ENCODE results near the gene IDUA.

DNA sequence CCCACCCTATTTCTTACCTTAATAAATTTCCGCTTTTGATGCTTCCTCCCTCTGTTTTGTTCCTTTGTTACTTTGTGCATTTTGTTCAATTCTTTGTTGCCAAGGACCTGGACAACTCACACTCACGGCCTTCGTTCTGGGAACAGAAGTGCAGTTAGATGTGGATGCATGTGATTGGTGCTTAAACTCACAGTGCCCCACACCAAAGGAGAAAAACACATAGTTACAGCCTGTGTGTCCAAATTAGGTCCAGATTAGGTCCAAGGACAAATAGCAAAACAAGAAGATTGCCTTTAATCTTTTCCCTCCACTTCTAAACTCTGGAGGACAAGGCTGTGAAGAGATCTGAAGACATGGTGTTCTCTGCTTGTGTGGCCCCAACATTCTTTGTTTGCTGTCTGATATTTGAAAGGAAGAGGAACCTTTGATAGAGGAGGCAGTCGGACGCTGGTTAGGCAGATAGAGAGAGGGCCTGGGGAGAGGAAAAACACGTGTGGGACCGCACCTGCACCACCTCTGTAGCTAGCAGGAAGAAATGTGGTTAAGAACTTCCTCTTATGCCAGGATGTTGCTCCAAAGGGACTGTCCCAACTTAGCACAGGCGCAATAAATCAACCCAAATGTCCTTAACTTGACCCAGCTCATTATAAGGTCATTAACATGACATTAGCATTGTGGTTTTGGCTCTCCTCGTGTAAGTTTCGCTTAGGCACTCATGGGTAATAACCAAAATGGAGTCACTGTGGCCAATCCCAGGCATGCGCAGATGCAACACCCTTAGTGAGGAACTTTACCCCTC, 1.6 kb upstream of the ZNF595 start:
- RRBS: no CpG with 5 or more reads among the region's 11 CpGs

DNA sequence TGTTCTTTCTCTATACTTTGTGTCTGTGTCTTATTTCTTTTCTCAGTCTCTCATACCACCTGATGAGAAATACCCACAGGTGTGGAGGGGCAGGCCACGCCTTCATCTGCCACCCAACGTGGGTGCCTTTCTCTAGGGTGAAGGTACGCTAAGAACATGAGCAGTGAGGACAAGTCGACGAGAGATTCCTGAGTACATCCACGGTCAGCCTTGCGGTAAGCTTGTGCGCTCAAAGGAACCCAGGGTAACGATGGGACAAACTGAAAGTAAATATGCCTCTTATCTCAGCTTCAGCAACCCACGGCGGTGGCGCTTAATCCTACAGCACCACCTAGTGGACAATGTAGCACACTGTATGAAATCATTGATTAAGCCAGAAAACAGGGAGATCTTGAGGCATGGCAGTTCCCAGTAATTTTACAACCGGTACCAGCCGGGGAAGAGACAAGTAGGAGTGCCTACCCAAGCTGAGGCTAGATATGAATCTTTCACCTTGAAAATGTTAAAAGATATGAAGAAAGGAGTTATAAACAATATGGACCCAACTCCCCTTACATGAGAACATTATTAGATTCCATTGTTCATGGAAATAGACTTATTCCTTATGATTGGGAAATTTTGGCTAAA, 63.1 kb downstream of the ZNF732 start:
- RRBS: no CpG with 5 or more reads among the region's 14 CpGs

- RRBS: no CpG with 5 or more reads among the region's 8 CpGs
Observed at GRCh38 chr4:244434-244745, 60.9 kb downstream of the ZNF732 start.

DNA sequence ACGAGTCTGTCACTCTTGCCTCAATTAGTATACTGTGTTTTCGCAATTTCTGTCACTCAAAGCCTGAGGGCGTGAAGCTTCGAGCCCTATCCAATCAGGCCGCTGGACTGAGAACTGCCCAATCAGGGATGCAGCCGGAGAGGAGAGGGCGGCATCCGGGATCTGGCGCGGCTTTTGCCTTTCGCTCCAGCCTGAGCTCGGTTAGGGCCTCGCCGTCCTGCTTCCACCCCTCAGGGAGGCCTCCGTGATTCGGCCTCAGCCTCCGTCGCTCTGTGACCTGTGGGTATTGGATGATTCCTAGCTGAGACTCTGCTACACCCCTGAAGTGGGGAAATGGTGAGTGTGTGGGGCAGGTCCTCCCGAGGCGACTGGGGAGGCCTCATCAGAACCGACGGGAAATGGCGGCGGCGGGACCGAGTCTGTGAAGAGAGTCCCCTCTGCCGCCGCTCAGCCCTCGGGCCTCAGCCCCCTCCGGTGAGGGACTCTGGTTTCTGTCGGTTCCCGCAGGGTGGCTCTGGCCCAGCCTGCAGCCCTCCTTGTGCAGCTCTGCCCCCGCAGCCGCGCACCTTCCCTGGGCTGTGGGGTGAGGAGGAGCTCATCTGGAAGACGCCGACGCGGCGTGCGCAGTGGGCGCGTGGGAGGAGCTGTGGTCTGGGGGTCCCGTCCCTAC, 48.5 kb downstream of the ZNF141 start:
- RRBS: no CpG with 5 or more reads among the region's 44 CpGs

GRCh38 chr4:678322-679378, 4.3 kb downstream of the MYL5 start:
- RRBS: no CpG with 5 or more reads among the region's 23 CpGs

DNA sequence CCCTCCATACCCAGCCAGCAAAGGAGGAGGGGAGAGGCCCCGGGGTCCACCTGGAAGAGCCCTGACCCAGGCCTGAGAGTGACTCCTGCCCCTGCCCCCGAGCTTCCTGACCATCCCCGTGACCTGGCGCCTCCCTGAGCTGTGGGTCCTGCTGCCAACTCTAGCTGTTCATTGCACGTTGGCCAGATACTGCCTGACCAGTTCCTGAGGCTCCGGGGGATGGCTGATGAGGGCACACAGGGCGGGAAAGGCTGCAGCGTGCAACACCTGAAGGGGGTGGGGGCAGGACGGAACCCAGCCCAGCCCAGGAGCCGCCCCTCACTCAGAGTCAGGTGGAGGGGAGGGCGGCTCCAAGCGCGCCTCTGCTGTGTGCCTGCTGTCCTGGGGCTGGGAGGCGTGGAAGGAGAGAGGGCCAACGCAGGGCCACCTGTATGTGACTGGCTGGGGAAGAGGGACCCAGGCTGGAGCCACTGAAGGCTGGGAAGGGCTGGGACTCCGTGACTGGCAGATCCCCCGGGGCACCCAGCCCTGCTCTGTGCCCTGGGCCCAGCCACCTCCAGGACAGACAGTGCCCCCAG, 594 bp downstream of the SLC49A3 start:
- RRBS: 75% methylated on average over 1 of the region's 17 CpGs

DNA sequence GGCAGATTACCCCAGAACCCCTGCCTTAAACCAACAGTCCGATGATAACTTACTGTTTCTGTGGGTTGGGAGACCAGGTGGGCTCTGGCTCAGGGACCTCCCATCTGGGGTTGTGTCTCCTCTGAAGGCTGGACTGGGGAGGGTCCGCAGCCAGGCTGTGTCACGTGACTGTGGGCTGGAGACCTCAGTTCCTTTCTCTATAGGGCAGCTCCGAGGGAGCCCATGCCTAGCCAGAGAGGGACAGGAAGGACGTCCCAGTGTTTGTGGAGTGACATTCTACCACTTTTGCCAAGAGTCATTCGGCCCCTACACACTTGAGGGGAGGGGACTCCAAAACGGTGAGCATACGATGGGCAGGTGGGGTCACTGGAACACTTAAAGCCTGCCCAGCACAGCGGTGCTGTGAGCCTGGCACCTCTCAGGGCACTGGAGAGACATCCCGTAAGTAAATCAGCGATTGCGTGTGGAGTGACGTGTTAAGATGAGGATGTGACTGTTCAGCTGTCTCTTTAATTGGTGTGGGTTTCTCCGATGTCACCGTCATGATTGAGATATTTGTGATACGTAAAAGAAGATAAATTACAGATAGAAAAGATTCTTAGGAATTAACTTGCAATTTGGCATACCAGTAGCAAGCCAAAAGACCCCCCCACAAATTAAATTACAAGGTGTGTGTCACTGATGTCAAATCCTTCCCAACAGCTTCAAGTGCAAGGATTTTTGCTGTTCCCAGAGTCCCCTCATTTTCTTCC, 4.6 kb downstream of the PCGF3 start:
- RRBS: no CpG with 5 or more reads among the region's 16 CpGs

DNA sequence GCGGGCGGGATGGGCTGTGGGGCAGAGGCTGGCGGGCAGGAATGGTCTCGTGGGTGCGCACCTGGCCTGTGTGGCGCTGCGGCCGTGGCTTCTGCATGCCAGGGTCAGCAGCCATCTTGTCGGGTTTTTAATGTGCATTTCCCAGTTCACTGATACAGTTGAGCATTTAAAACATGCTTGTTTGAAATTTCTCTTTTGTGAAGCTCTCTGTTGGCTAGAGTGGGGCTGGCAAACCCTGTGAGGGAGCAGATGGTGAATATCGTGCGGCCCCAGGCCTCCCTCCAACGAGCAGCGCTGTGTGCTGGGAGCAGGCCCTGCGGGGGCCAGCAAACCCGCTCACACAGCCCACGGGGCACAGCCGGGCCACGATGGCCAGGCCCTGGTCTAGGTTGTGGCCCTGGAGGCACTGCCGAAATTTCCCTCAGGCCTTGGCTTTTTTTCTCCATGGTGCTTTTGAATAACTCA, 20.5 kb downstream of the PCGF3 start:
- RRBS: no CpG with 5 or more reads among the region's 19 CpGs

DNA sequence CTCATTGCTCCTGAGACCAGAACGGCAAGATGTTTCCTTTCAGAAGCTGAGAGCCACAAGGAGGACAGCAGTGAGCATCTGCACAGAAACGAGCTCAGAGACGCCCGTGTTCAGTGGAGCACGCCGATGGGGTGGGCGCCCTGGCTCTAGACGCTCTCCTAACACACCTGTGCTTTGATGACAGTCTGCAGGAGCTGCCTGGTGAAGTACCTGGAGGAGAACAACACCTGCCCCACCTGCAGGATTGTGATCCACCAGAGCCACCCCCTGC, 29.1 kb downstream of the PCGF3 start:
- RRBS: no CpG with 5 or more reads among the region's 8 CpGs

- RRBS: 88% methylated on average over 7 of the region's 35 CpGs
Observed at GRCh38 chr4:759708-760201, 54.1 kb downstream of the PCGF3 start.

GRCh38 chr4:762366-763285, 57.0 kb downstream of the PCGF3 start:
- RRBS: no CpG with 5 or more reads among the region's 23 CpGs

DNA sequence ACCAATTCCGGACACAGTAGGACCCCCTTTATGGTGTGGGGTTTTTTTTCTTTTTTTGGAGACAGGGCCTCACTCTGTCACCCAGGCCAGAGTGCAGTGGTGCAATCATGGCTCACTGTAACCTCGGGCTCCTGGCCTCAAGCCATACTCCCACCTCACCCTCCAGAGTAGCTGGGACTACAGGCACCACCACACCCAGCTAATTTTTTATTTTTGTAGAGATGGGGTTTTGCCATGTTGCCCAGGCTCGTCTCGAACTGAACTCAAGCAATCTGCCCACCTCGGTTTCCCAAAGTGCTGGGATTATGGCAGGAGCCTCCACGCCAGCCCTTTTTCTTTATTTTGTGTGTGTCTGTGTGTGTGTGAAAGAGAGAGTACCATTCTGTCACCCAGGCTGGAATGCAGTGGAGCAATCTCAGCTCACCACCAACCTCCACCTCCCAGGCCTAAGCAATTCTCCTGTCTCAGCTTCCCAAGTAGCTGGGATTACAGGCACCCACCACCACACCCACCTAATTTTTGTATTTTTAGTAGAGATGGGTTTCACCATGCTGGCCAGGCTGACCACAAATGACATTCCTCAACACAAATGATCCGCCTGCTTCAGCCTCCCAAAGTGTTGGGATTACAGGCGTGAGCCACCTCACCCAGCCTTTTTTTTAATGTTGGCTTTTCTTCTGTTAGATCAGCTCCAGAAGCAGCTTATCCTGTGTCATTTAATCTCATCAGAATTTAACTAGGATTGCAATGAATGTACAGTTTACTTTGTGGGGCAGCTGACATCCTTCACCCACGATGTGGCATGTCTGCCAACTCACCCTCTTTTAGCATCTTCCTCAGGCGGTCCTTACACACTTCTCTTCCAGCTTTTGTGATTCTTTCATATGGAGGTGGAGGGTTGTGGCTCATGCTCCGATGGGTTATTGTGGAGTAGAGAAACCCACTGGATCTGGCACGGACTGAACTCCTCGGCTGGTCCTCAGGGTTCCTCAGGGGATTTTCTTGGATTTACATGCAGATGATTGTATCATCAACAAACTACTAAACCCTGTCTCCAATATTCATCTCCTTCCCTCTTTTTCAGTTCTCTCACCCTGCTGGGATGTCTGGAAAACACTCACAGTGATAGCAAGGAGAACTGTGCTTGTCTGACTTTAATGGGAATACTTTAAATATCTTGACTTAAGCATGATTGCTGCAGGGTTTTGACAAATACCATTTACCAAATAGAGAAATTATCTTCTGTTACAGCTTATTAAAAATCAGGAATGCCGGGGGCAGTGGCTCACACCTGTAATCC, 50.3 kb downstream of the CPLX1 start:
- RRBS: no CpG with 5 or more reads among the region's 14 CpGs

GRCh38 chr4:781517-781891, 44.4 kb downstream of the CPLX1 start:
- RRBS: 10% methylated on average over 2 of the region's 35 CpGs

GRCh38 chr4:785653-786228, 40.2 kb downstream of the CPLX1 start:
- RRBS: 7% methylated on average over 15 of the region's 59 CpGs

DNA sequence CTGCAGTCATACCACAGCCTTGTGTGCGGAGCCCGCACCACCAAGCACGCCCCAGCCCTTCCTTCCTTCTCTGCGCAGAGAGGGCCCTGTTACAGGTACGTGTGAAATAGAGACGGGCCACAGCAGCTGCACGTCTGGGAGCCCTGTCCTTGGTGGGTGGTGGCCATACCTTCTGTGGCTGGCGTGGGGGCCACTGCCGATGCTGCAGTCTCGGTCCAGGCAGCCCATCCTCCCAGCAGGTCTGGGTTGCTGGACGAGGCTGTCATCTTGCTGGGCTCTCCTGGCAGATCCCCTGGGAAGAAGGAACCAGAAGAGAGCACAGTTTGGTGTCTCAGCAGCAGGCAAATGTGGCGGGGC, 39.0 kb upstream of the CPLX1 start:
- RRBS: no CpG with 5 or more reads among the region's 12 CpGs

DNA sequence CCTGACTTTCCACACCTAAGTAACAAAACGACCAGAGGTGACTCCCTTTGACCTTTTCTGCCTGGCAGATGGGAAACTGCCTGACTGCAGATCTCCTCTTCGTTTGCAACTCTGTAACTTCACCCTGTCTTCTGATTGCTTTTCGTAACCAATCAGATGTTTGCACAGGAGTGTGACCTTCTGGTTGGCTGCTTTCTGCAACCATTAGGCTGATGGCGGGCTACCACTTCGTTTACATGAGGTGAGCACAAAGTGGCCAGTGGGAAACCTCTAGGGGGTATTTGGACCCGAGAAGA, 27.3 kb downstream of the GAK start:
- RRBS: no CpG with 5 or more reads among the region's 6 CpGs

DNA sequence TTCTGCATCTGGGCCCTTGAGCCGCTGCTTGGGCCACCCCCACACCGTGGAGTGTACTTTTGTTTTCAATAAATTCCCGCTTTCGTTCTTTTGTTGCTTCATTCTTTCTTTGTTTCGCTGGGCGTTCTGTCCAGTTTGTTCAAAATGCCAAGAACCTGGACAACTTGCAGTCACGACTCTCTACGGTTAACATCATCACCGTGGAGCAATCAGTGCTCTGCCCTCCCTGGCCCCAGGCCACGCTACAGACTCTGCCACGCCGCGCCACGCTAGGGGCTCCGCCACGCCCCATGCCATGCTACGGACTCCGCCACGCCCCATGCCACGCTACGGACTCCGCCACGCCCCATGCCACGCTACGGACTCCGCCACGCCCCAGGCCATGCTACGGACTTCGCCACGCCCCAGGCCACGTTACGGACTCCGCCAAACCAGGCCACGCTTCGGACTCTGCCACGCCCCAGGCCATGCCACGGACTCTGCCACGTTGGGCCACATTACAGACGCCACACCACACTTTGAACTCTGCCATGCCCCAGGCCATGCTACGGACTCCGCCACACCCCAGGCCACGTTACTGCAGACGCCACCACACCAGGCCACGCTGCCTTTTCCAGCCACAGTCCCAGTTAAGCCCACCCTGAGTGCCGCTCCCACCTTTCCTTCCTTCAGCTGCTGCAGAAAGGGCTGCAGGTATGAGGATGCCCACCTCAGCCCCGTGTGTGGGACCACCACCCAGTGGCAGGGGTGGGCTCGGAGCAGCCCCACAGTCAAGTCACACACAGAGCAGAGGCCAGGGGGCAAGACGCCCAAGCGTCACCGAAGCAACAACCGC, 26.7 kb downstream of the GAK start:
- RRBS: no CpG with 5 or more reads among the region's 51 CpGs

DNA sequence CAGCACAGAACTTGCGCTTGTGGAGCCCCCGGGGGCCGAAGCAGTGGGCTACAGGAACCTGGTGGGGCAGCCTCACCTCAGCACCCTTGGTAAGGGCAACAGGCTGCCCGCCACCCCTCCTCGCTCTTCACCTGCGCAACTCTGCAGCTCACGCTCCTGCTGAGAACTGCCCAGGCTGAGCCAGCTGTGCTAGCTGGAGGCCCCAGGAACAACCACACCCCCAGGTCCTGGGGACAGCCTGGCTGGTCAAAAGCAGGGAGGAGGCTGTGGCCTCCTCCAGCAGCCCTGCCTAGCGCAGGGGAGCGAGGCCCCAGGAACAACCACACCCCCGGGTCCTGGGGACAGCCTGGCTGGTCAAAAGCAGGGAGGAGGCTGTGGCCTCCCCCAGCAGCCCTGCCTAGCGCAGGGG, 4.5 kb downstream of the DGKQ start:
- RRBS: 74% methylated on average over 2 of the region's 11 CpGs

- RRBS: 3% methylated on average over 38 of the region's 87 CpGs
Observed at GRCh38 chr4:986829-987875, at the start of gene IDUA. Gene IDUA, plus strand, starts transcription at chr4:987044.

DNA sequence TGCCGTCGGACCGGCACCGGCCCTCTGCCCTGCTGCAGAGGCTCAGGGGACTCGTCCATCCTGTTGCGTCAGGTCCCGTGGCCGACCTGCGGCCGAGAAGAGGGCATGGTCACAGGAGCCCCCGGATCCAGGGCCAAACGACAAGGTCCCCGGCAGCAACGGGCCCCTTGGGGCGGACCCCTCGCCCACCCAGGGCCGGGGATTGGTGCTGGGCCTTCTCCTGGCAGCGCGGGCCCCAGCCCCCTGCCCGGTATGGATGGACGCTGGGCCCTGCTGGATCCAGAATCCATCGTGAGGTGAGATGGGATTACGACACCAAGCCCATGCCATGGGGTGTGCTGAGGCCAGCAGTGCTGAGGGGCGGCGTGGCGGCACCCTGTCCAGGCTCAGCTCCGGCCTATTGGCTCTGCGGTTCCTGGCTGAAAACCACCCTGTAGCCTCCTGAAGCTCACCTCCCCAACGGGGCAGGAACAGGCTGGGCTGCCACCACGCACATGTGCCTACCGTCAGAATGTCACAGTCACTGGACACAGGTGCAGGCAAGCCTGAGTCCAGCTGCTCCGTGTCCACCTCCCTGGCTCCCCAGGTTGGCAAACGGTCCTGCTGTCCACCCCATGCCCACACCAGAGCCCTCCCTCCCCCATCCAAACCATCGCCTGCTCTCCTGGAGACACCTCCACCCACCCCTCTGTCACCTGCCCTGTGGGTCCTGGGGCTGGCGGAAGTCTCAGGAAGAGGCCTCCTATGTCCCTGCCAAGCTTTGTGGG, 1.4 kb downstream of the SLC26A1 start:
- RRBS: 87% methylated on average over 8 of the region's 35 CpGs